K562 (cell line): ENCODE measurements around a stretch of chr12.

DNA sequence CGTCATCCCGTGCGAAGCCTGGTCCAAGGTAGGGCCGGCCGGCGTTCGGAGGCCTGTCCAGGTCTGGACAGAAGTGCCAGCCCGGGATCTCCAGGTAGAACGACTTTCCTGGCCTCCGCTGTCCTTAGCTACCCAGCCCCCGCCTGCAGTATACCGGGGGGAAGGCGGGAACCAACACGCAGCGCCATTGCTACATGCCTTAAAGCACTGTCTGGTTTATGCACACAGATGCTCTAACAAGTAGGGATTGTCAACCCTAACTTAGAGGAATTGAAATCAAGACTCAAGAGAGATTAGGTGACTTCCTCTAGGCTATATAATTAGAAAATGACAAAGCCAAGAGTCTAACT, 561 bp upstream of the YAF2 start:
- RAMPAGE, long total RNA = no peak
- RRBS = 4% methylated on average over 5 of the region's 15 CpGs
PRO-cap:
- standard = bidirectional peak, plus-strand start at position 151 of the sequence, minus-strand start at position 145 of the sequence
- CoPRO, capped RNA only, 2 experiments = no peak in any of the 2 experiments
- CoPRO, capped and uncapped RNA, 2 experiments = no peak in any of the 2 experiments
- CoPRO, uncapped RNA only, 2 experiments = no peak in any of the 2 experiments
CAGE:
- cytosol, long polyA plus RNA = no peak
- long polyA plus RNA = no peak
- nucleolus, long total RNA = no peak
- nucleus, long polyA plus RNA = no peak

- RAMPAGE, long total RNA = no peak
- RRBS = no CpG with 5 or more reads among the region's 3 CpGs
PRO-cap:
- standard = no peak
- CoPRO, capped RNA only, 2 experiments = no peak in any of the 2 experiments
- CoPRO, capped and uncapped RNA, 2 experiments = no peak in any of the 2 experiments
- CoPRO, uncapped RNA only, 2 experiments = no peak in any of the 2 experiments
CAGE:
- cytosol, long polyA plus RNA = no peak
- long polyA plus RNA = no peak
- nucleolus, long total RNA = no peak
- nucleus, long polyA plus RNA = no peak
These were observed 12.2 kb downstream of the ZCRB1 start for GRCh38 chr12:42313496-42314247.

- RAMPAGE, long total RNA = no peak
- RRBS = no CpG with 5 or more reads among the region's 22 CpGs
PRO-cap:
- standard = no peak
- CoPRO, capped RNA only, 2 experiments = no peak in any of the 2 experiments
- CoPRO, capped and uncapped RNA, 2 experiments = no peak in any of the 2 experiments
- CoPRO, uncapped RNA only, 2 experiments = no peak in any of the 2 experiments
CAGE:
- cytosol, long polyA plus RNA = no peak
- long polyA plus RNA = no peak
- nucleolus, long total RNA = no peak
- nucleus, long polyA plus RNA = no peak
These were observed 712 bp downstream of the PPHLN1 start for GRCh38 chr12:42326333-42327425.

DNA sequence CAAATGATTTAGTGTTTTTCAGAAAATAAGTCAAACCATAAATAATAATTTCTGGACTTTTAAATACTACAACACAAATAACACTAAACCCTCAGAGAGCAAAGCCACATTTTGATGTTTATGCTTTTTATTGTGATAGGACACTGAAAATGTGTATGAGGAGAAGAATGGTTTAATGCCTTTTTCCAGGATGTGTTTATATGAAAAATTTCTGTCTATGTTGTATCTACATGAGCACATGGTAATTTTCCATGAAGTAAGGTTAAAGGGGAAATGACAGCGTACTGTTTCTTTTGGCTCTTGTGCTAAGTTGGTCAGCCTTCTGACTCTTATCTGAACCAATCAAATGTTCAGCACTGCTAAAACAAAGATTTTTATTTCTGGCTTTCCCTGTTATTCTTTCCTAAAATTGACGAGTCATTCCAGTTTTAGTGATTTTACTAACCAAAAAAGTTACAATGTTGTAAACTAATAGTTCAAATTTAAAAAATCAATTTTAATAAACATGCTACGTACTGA, 96.3 kb downstream of the PPHLN1 start:
- RAMPAGE, long total RNA = no peak
- RRBS = no CpG with 5 or more reads among the region's 3 CpGs
PRO-cap:
- standard = no peak
- CoPRO, capped RNA only, 2 experiments = no peak in any of the 2 experiments
- CoPRO, capped and uncapped RNA, 2 experiments = no peak in any of the 2 experiments
- CoPRO, uncapped RNA only, 2 experiments = no peak in any of the 2 experiments
CAGE:
- cytosol, long polyA plus RNA = no peak
- long polyA plus RNA = no peak
- nucleolus, long total RNA = no peak
- nucleus, long polyA plus RNA = no peak

DNA sequence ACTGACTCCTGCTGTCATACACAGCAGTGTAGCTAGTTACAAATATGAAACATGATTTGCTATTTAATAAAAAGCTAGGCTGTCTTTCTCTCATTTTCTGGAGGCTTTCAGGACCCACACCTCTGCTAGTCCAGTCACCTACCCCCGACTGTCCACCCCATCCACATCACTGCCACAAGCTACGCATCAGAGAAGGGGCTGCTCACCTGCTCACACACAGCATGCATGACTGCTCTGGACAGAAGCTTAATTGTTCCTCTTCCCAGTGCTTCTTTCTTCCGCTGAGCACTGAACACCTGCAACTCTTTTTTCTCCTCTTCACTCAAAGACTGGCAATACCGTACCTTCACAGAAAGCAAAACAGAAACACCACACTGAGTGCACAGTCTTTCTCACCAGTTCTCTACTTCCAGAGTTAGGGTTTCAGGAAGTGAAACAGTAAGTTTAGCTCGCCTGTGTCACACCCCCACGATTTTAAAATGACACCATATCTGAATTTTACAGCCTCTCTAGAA, 120.2 kb downstream of the PRICKLE1 start:
- RAMPAGE, long total RNA = no peak
- RRBS = no CpG with 5 or more reads among the region's 6 CpGs
PRO-cap:
- standard = no peak
- CoPRO, capped RNA only, 2 experiments = no peak in any of the 2 experiments
- CoPRO, capped and uncapped RNA, 2 experiments = no peak in any of the 2 experiments
- CoPRO, uncapped RNA only, 2 experiments = no peak in any of the 2 experiments
CAGE:
- cytosol, long polyA plus RNA = start-site peak on the minus strand centred at position 338 of the sequence, 159 bp wide, 16 and 6 reads in 2 replicates
- long polyA plus RNA = start-site peak on the minus strand centred at position 406 of the sequence, 24 bp wide, 13 and 9 reads in 2 replicates
- nucleolus, long total RNA = no peak
- nucleus, long polyA plus RNA = no peak

GRCh38 chr12:43975841-43976384, 140.0 kb downstream of the TMEM117 start:
- RAMPAGE, long total RNA = no peak
- RRBS = no CpG with 5 or more reads among the region's 2 CpGs
PRO-cap:
- standard = no peak
- CoPRO, capped RNA only, 2 experiments = no peak in any of the 2 experiments
- CoPRO, capped and uncapped RNA, 2 experiments = no peak in any of the 2 experiments
- CoPRO, uncapped RNA only, 2 experiments = no peak in any of the 2 experiments
CAGE:
- cytosol, long polyA plus RNA = no peak
- long polyA plus RNA = no peak
- nucleolus, long total RNA = no peak
- nucleus, long polyA plus RNA = no peak

GRCh38 chr12:45232479-45233358, 16.8 kb downstream of the ANO6 start:
- RAMPAGE, long total RNA = no peak
- RRBS = no CpG with 5 or more reads among the region's 8 CpGs
PRO-cap:
- standard = no peak
- CoPRO, capped RNA only, 2 experiments = no peak in any of the 2 experiments
- CoPRO, capped and uncapped RNA, 2 experiments = no peak in any of the 2 experiments
- CoPRO, uncapped RNA only, 2 experiments = no peak in any of the 2 experiments
CAGE:
- cytosol, long polyA plus RNA = no peak
- long polyA plus RNA = no peak
- nucleolus, long total RNA = no peak
- nucleus, long polyA plus RNA = no peak

GRCh38 chr12:45281918-45282405, 66.1 kb downstream of the ANO6 start:
- RAMPAGE, long total RNA = no peak
- RRBS = no CpG with 5 or more reads among the region's 4 CpGs
PRO-cap:
- standard = no peak
- CoPRO, capped RNA only, 2 experiments = no peak in any of the 2 experiments
- CoPRO, capped and uncapped RNA, 2 experiments = no peak in any of the 2 experiments
- CoPRO, uncapped RNA only, 2 experiments = no peak in any of the 2 experiments
CAGE:
- cytosol, long polyA plus RNA = no peak
- long polyA plus RNA = no peak
- nucleolus, long total RNA = no peak
- nucleus, long polyA plus RNA = no peak

- RAMPAGE, long total RNA = start-site peak on the minus strand at chr12:45727487-45727566, 246 and 387 reads in 2 replicates; start-site peak on the minus strand at chr12:45727747-45727818, 26 and 28 reads in 2 replicates
- RRBS = 2% methylated on average over 25 of the region's 51 CpGs
PRO-cap:
- standard = bidirectional peak, plus-strand start at chr12:45727538, minus-strand start at chr12:45727495; bidirectional peak, plus-strand start at chr12:45727927, minus-strand start at chr12:45727788
- CoPRO, capped RNA only, 2 experiments = peak in 2 of 2 experiments; most common plus-strand start chr12:45727927 (in 2); most common minus-strand start chr12:45727495 (in 2)
- CoPRO, capped and uncapped RNA, 2 experiments = peak in 2 of 2 experiments; most common plus-strand start chr12:45727927 (in 2); most common minus-strand start chr12:45727495 (in 2)
- CoPRO, uncapped RNA only, 2 experiments = peak in 2 of 2 experiments; most common plus-strand start chr12:45727927 (in 2); most common minus-strand start chr12:45727479 (in 1)
CAGE:
- cytosol, long polyA plus RNA = start-site peak on the minus strand at chr12:45727549-45727612, 129 and 78 reads in 2 replicates; start-site peak on the minus strand at chr12:45727717-45727771, 40 and 19 reads in 2 replicates
- long polyA plus RNA = start-site peak on the minus strand at chr12:45727486-45727611, 263 and 188 reads in 2 replicates; start-site peak on the minus strand at chr12:45727716-45727814, 15 and 19 reads in 2 replicates
- nucleolus, long total RNA = no peak
- nucleus, long polyA plus RNA = start-site peak on the minus strand at chr12:45727481-45727611, 391 and 311 reads in 2 replicates
These were observed 1.9 kb upstream of the ARID2 start for GRCh38 chr12:45727350-45728305.

DNA sequence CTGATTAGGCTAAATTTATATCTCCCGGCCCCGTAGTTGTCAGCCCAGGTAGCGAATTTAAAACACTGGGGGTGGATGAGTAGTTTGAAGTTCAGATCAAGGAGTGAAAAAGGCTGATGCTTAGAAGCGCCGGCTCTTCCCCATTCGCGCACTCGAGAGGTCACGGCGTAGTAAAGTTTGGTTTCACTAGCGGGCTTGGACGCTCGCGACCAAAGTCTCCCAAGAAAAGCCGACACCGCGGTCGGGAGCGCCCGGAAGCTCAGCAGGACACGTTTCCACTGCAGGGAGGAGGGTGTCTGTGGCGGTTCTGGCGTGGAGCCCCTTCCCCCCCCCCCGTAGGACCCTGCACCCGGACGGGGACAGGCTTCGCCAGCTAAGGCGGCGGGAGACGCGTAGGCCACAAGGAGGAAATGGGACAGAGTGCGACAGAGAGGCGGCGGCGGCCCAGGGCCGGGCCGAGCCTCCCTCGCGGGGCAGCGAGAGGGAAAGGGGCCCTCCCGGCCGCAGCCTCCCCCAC, 664 bp downstream of the SCAF11 start:
- RAMPAGE, long total RNA = no peak
- RRBS = 4% methylated on average over 7 of the region's 42 CpGs
PRO-cap:
- standard = bidirectional peak, plus-strand start at position 418 of the sequence, minus-strand start at position 172 of the sequence
- CoPRO, capped RNA only, 2 experiments = peak in 2 of 2 experiments; most common plus-strand start position 186 of the sequence (in 2); most common minus-strand start position 172 of the sequence (in 2)
- CoPRO, capped and uncapped RNA, 2 experiments = no peak in any of the 2 experiments
- CoPRO, uncapped RNA only, 2 experiments = peak in 1 of 2 experiments; most common plus-strand start position 235 of the sequence (in 1)
CAGE:
- cytosol, long polyA plus RNA = no peak
- long polyA plus RNA = no peak
- nucleolus, long total RNA = no peak
- nucleus, long polyA plus RNA = no peak

DNA sequence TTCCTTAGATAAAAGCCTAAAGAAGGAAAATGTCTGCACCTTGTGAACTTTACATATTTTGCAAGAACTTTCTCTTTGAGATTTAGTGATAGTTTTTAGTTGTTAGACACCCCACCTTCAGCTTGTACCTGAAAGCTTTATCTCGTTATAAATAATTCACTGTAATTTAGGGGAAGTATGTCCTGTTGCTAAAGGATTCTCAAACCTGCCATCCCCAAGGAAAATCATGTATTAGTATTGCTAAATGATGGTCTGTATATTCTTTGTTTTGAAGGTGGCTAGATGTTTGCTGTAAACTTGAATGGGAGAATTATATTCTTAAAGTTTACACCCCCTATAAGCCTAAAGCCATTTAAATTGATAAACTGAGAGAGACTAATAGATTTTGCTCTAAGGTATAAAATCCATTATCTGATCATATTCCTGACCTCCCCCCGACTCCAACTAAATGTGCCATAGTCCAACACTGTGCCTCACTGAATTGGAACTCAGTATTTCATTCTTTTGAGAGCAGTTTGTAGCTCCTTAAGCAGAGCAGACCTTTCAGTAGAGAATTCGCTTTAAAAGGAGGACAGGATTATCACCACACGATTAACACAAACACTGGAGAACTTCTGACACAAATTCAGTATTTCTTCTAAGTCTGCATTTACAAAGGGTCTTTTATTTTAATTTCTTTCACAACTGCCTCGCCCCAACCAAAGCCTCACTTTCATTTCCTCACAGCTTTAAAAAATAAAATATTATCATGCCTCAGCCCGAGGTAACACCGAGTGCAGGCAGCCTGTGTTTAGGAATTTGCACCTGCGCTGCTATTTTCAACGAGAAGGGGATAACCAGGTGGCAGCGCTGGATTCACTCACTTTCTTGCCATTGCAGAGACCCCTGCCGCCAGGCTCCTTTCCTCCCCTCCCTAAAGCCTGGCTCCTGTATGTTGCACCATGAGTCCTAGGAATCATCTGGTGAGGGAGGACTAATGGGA, 84.4 kb downstream of the SLC38A1 start:
- RAMPAGE, long total RNA = no peak
- RRBS = no CpG with 5 or more reads among the region's 11 CpGs
PRO-cap:
- standard = no peak
- CoPRO, capped RNA only, 2 experiments = no peak in any of the 2 experiments
- CoPRO, capped and uncapped RNA, 2 experiments = peak in 1 of 2 experiments; most common minus-strand start position 299 of the sequence (in 1)
- CoPRO, uncapped RNA only, 2 experiments = peak in 2 of 2 experiments; most common minus-strand start position 84 of the sequence (in 2)
CAGE:
- cytosol, long polyA plus RNA = no peak
- long polyA plus RNA = no peak
- nucleolus, long total RNA = no peak
- nucleus, long polyA plus RNA = no peak

GRCh38 chr12:46360437-46361372, 11.9 kb downstream of the SLC38A2 start:
- RAMPAGE, long total RNA = no peak
- RRBS = no CpG with 5 or more reads among the region's 4 CpGs
PRO-cap:
- standard = no peak
- CoPRO, capped RNA only, 2 experiments = no peak in any of the 2 experiments
- CoPRO, capped and uncapped RNA, 2 experiments = no peak in any of the 2 experiments
- CoPRO, uncapped RNA only, 2 experiments = peak in 2 of 2 experiments; most common minus-strand start chr12:46360938 (in 2)
CAGE:
- cytosol, long polyA plus RNA = no peak
- long polyA plus RNA = no peak
- nucleolus, long total RNA = no peak
- nucleus, long polyA plus RNA = no peak

DNA sequence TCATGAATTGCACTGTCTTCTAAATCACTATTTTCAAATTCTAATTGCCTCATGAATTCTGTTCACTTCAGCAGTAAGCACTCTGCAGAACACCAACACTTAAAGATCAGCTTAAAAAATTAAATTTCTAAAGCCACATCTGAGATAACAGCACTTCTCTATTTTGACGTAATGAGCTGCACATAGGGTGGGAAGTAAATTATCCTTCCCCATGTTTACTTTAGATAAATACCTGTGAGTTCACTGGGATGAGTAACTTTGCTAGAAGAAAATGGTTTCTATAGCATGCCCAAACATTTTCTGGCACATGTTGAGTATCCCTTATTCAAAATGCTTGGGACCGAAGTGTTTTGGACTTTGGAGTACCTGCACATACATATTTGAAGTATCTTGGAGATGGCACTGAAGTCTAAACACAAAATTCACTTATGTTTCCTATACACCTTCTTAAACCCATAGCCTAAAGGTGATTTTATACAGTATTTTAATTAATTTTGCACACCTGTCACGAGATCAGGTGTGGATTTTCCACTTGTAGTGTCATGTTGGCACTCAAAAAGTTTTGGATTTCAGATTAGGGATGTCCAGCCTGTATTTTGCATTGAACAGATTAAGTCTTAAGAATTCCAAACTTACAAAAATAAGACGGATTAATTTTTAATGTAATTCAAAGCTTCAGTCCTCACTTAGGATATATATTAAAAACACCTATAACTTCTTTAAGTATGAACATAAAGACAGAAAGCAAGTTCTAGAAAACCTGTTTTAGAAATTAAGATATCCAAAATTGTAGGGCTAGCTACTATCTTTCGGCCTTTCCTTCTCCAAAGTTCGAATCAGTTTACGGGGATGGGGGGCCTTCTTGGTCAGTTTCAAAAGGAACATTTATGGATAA, 6.5 kb downstream of the SLC38A2 start:
- RAMPAGE, long total RNA = no peak
- RRBS = no CpG with 5 or more reads among the region's 7 CpGs
PRO-cap:
- standard = no peak
- CoPRO, capped RNA only, 2 experiments = peak in 1 of 2 experiments; most common minus-strand start position 420 of the sequence (in 1)
- CoPRO, capped and uncapped RNA, 2 experiments = peak in 1 of 2 experiments; most common minus-strand start position 108 of the sequence (in 1)
- CoPRO, uncapped RNA only, 2 experiments = peak in 2 of 2 experiments; most common minus-strand start position 652 of the sequence (in 2)
CAGE:
- cytosol, long polyA plus RNA = no peak
- long polyA plus RNA = no peak
- nucleolus, long total RNA = no peak
- nucleus, long polyA plus RNA = no peak

GRCh38 chr12:46385280-46385903, 12.8 kb upstream of the SLC38A2 start:
- RAMPAGE, long total RNA = no peak
- RRBS = no CpG with 5 or more reads among the region's 8 CpGs
PRO-cap:
- standard = bidirectional peak, plus-strand start at chr12:46385639, minus-strand start at chr12:46385490
- CoPRO, capped RNA only, 2 experiments = no peak in any of the 2 experiments
- CoPRO, capped and uncapped RNA, 2 experiments = no peak in any of the 2 experiments
- CoPRO, uncapped RNA only, 2 experiments = no peak in any of the 2 experiments
CAGE:
- cytosol, long polyA plus RNA = no peak
- long polyA plus RNA = no peak
- nucleolus, long total RNA = no peak
- nucleus, long polyA plus RNA = no peak

DNA sequence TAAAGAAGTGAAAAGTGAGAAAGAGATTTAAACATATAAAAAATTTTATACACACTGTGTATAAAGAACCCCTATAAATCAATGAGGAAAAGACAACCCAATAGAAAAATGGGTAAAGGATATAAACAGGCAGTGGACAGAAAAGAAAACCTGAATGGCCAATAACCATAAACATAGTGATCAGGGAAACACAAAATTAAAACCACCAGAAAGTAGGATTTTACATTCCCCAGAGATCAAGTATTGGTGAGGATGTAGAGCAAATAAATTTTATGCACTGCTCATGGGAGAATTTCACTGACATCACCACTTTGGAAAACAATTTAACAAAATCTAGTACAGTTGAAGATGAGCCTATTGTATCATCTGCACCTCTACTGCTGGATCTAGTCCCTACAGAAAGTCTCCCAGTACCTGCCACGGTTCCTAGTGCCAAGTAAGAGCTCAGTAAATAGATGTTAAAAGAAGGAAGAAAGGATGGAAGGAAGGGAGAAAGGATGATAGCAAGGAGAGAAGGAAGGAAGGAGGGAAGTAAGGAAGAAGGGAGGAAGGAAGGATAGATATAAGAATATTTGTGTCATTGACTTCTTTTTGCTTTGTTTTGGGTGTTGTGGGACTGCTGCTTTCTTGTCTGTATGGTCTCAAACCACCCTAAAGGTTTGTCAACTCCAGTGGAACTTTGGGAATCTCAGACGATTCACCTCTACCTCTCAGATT, 21.9 kb upstream of the SLC38A2 start:
- RAMPAGE, long total RNA = no peak
- RRBS = no CpG with 5 or more reads among the region's 2 CpGs
PRO-cap:
- standard = no peak
- CoPRO, capped RNA only, 2 experiments = no peak in any of the 2 experiments
- CoPRO, capped and uncapped RNA, 2 experiments = no peak in any of the 2 experiments
- CoPRO, uncapped RNA only, 2 experiments = no peak in any of the 2 experiments
CAGE:
- cytosol, long polyA plus RNA = no peak
- long polyA plus RNA = no peak
- nucleolus, long total RNA = no peak
- nucleus, long polyA plus RNA = no peak

DNA sequence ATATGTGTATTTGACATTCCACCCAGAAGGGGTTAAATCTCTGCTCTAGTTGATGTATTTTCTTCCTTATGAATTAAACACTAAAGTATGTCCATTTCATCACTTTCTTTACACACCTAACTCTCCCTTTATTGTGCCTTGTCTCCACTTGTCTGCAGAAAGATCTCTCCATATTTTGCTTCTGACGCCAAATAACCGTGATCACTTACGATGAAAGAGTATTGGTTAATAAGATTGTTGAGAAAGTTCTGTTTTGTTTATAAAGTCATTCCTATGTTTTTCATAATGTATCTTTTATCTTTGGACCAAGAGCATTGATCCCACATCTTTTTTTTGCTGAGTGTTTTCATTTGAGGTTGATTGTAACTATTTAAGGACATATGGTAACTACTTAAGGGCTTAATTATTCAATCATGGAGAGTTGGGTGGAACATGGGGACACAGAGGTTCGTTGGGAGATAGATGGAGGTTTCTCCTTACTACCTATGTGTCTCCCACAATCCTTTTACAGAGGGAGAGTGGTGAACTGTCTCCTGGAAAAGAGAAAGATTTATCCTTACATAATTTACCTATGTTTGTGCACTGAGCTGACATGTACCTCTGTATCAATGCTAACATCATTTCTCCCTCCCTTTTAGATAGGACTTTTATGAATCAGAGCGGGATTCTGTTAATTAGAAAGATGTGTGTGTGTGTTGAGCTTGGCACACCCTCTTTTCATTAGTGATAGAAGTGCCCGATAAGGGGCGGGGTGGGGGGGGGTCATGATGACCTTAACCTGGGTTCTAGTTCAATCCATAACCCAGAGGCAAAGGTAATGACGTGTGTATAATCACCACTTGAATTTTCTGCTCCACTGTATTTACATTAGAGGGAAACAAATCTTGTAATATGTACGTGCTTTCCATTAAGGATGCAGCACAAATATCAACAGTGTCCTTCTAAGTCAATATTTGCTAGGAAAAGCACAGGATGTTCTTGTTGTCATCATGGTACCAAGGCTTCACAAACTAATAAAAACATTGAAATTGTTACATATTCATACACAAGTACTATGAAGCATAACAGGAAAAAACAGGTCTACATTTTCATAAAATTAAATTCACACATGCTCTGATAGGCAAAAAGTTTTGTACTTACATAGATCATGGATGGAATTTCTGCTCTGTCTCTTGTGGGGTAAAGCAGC, 121.0 kb upstream of the SLC38A2 start:
- RAMPAGE, long total RNA = no peak
- RRBS = no CpG with 5 or more reads among the region's 9 CpGs
PRO-cap:
- standard = no peak
- CoPRO, capped RNA only, 2 experiments = no peak in any of the 2 experiments
- CoPRO, capped and uncapped RNA, 2 experiments = no peak in any of the 2 experiments
- CoPRO, uncapped RNA only, 2 experiments = no peak in any of the 2 experiments
CAGE:
- cytosol, long polyA plus RNA = no peak
- long polyA plus RNA = no peak
- nucleolus, long total RNA = no peak
- nucleus, long polyA plus RNA = no peak

- RAMPAGE, long total RNA = no peak
- RRBS = no CpG with 5 or more reads among the region's 1 CpG
PRO-cap:
- standard = no peak
- CoPRO, capped RNA only, 2 experiments = no peak in any of the 2 experiments
- CoPRO, capped and uncapped RNA, 2 experiments = no peak in any of the 2 experiments
- CoPRO, uncapped RNA only, 2 experiments = no peak in any of the 2 experiments
CAGE:
- cytosol, long polyA plus RNA = no peak
- long polyA plus RNA = no peak
- nucleolus, long total RNA = no peak
- nucleus, long polyA plus RNA = no peak
These were observed 182.2 kb upstream of the SLC38A2 start for GRCh38 chr12:46554755-46555201.